MCF 10A (cell line): Measurements from ENCODE around the genes KCTD18 and BZW1.

- PRO-cap = no peak
- RRBS = no CpG with 5 or more reads among the region's 3 CpGs
These were observed 2.3 kb downstream of the MARS2 start for GRCh38 chr2:197707469-197707921.

GRCh38 chr2:197893792-197894233, 89.4 kb downstream of the PLCL1 start:
- PRO-cap = no peak
- RRBS = no CpG with 5 or more reads among the region's 3 CpGs

DNA sequence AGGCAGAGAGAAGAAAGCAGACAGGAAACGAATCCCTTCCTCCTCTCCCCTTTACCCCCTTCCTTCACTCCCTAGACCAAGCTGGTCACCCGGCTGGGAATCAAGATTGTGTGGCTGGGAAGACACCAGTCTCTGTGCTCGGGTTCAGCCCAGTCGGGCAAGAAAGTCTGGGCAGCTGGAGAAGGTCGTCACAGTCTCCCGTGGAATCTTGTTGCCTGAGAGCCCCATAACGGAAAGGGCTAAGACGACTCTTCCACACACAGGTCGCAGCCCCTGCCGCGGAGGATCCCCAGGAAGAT, 12.2 kb upstream of the SATB2 start:
- PRO-cap = no peak
- RRBS = no CpG with 5 or more reads among the region's 11 CpGs

DNA sequence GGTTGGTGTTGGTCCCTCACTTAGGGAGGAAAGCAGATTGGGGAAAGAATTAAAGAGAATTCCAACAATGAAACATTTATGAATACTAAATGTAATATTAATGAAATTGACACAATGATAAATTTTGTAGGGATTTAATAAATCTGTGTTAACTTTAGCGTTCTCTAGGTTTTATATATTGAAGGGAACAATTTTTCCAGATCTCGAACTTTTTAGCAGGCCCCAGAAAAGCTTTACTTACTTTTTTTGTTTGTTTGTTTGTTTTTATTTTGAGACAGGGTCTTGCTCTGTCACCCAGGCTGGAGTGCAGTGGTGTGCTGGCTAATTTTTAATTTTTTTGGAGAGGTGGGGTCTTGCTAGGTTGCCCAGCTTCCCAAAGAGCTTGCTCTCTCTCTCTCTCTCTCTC, 31.4 kb upstream of the SATB2 start:
- PRO-cap = unidirectional peak, plus-strand start at position 189 of the sequence
- RRBS = no CpG with 5 or more reads among the region's 2 CpGs

DNA sequence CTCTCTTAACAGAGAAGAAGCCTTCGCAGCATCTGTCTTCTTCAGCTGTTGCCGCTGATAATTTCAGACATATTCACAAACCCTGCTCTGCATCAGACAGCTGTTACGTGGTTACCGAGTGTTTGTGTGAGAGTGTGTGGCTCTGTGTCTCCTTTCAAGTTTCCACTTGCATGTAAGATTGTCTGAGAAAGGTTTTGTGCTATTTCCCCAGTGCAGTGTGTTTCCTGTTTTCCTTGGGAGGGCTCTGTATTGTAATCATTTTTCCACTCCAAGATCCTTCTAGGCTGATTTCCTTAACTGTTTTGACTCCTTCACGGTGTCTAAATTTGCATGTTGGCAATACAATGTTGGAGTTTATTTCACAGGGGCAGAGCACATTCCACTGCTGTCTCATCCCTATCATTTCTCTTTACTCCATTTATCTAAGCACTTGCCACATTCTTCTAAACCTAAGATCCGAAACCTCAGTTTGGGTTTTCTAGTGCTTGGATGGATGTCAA, 32.9 kb downstream of the MAIP1 start:
- PRO-cap = no peak
- RRBS = no CpG with 5 or more reads among the region's 6 CpGs

DNA sequence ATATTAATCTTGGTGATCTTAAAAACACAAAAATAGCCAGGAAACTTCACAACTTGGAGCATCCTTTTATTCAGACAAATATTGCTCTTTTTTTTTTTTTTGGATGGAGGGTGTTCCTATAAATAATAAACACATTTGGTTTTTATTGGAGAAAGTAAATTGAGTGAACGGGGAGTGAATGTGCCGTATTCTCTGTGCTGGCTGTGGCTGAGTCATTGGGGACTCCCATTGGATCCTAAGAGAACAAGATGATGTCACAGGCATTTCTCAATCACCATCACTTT, 150.1 kb upstream of the SPATS2L start:
- PRO-cap = unidirectional peak, minus-strand start at position 209 of the sequence
- RRBS = no CpG with 5 or more reads among the region's 2 CpGs

DNA sequence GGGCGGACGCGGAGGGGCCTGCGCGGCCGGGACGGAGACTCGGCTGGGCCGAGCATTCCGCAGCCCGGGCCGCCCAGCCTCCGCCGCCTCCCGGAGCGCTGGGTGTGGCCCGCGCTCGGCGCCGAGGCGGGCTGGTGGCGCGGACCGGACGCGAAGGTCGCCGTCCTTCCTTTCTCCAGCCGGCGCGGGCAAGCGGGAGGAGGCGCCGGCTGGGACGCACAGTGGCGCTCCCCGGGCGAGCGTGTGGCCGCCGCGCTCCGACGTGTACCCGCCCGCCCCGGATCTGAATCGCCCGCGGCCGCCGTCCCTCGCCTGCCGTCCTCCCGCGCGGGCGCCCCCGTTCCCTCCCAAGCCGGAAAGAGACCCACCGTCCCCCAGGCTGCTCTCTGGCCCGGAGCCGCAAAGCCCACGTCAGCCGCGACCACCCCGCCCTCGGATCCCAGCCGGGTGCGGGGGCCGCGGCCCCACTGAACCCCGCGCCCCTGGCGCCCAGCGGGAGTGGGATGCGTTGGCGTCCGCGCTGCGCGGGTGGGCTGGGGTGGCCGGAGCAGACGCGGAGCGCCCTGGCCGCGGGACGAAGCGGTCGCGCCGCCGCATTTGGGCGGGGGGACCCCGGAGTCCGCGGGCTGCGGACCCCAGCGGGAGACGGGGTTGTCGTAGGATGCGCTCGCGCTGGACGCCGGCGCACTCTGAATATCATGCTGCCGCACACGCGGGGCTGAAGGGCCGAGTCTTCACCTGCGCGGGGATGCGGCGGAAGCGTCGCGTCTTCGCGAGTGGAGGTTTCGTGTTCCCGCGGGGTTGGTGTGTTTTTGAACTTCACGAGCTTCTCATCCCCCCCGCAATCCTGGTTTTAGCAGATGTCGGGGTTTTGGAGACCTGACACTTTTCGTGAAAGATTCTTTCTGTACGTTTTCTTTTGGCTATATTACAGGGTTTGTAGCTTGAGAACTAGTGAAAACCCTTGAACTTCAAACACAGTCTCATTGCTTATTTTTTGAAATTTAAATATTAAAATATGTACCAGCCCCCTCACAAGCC, 799 bp downstream of the SPATS2L start:
- PRO-cap = bidirectional peak, plus-strand start at position 105 of the sequence, minus-strand start at position 56 of the sequence; bidirectional peak, plus-strand start at position 729 of the sequence, minus-strand start at position 285 of the sequence
- RRBS = under 1% methylated on average over 73 of the region's 130 CpGs

DNA sequence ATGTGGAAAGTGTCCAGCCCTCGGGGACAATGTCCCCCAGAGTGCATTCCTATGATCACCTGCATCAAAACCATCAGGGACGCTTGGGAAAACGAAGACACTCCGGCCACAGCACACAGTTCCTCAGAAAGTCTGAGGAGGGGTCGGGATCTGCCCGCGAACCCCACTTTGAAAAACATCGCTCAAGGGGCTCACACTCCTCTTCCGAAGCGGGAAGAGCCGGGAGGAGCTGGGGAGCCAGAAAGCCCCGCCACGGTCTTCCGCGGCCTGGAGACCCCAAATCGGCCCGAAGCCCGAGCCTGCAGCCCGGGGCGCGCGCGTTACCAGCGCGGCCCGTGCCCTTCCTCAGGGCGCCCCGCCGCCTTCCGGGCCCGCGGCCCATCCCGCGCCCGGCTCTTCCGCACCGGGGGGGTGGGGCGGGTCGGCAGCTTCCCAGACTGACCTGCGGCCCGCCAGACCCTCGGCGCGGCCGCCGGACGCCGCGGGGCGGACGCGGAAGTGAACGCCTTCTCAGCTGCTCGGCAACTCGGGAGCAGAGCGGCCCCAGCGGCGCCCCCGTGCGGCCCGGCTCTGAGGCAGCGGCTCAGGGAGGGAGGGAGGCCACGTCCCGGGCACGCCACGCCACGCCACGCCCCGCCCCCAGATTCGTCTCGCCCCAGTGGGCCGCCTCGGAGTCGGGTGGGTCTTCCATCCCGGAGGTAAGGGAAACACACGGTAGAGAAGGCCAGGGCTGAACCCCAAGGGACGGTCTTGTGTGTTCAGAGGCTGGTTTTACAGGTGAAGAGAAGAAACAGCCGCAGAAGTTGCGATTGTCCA, at the start of gene KCTD18:
Gene KCTD18, minus strand, starts transcription at position 500 of the 816 bp plus-strand sequence.
- PRO-cap = bidirectional peak, plus-strand start at position 64 of the sequence, minus-strand start outside the sequence; bidirectional peak, plus-strand start at position 653 of the sequence, minus-strand start at position 500 of the sequence
- RRBS = under 1% methylated on average over 53 of the region's 79 CpGs

DNA sequence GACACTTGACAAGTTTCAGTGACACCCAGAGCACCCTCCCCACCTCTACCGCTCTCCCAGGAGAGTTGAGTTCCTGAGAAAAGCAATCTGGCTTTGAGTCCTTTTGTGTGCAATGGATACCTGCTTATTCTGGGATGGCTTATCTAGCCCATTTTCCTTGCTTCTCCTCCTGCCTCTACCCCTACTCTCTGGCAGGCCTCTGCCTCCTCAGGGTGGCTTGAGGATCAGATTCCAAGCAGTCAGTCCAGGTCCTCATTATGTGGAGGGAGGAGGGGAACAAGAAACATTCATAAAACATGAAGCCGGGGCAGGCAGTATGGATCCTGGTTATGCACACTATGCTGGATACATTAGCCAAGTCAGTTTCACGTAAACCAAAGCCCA, 64.2 kb upstream of the BZW1 start:
- PRO-cap = no peak
- RRBS = no CpG with 5 or more reads among the region's 3 CpGs

DNA sequence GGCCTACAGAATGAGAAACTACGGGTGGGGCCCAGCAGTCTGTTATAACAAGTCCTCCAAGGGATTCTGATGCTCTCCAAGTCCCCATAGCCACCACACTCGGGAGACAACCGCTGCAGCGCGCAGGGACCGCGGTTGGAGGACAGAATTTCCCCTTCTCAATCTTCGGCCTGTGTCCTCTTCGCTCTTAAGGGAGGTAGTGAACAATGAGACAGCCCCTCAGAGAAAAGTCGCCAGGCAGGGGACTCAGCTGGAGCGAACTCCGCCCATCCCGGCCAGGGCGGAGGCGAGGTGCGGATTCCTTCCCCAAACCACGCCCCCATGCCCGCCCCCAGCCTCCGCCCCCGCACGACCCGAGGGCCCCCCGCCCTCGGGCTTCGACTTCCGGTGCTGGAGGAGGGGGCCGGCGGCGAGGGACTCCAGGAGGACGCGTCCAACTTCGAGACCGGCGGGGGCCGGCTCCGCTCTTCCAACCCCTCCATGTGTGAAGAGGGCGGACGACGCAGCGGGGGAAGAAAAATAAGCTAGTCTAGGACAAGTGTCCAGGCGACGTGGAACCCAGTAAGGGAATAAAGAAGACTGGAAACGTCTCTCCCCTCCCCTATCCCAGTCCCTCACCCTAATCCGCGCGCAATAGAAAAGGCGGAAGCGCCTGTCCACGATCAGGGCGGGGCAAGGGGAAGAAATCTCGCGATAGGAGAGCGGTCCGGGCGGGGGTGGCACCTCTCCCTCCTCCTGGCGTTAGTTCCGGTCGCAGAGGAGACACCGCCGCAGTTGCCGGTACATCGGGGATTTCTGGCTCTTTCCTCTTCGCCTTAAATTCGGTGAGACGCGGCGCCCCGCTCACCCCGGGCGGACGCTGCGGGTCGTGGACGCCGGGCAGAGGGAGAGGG, at the start of gene BZW1:
Gene BZW1, plus strand, starts transcription at position 744 of the 893 bp plus-strand sequence.
- PRO-cap = bidirectional peak, plus-strand start at position 397 of the sequence, minus-strand start at position 201 of the sequence; bidirectional peak, plus-strand start at position 744 of the sequence, minus-strand start at position 635 of the sequence
- RRBS = 4% methylated on average over 12 of the region's 75 CpGs

- PRO-cap = no peak
- RRBS = no CpG with 5 or more reads among the region's 5 CpGs
These were observed 15.5 kb downstream of the BZW1 start for GRCh38 chr2:200826898-200828013.

- PRO-cap = no peak
- RRBS = no CpG with 5 or more reads among the region's 10 CpGs
These were observed 10.7 kb downstream of the CLK1 start for GRCh38 chr2:200853608-200854213.

DNA sequence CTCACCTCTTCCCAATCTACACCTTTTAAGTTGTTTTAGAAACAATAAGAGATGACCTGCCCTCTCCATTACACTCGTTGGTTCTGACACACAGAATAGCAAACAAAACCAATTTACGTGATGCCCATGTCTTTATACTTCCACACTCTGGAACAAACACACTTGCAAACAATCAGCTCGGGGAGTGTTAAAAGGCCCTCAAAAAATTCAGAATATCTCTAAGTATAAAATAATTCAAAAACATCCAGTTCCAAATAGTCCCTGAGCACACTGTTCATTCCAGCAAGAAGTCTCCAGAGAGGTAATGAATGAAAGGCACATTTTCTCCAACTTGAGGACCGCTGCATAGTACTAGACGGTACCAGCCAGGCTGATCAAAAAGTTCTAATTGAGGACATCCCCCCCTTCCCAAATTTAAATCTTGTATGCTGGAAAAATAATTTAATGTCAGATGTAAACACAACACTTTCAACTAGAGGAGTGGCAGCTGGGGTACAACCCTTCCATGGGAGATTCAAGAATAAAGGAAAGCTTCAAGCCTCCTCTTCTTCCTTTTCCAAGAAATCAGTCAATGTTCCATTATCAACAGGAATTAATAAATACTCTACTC, 21.7 kb downstream of the NIF3L1 start:
- PRO-cap = no peak
- RRBS = no CpG with 5 or more reads among the region's 5 CpGs

DNA sequence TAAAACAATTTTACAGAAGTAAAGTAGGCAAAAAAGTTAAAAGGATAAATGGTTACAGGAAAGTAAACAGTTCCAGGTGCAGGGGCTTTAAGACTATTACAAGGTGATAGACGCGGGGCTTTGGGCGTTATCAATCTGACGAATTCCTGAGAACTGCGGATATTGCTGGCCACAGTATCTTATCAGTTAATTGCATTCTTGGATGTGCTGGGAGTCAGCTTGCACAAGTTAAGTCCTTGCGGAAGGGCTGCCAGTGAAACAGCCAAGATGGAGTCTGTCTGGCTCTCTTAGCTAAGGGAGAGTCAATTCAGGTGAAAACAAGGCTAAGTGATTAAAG, 10.2 kb downstream of the CFLAR start:
- PRO-cap = no peak
- RRBS = no CpG with 5 or more reads among the region's 6 CpGs

DNA sequence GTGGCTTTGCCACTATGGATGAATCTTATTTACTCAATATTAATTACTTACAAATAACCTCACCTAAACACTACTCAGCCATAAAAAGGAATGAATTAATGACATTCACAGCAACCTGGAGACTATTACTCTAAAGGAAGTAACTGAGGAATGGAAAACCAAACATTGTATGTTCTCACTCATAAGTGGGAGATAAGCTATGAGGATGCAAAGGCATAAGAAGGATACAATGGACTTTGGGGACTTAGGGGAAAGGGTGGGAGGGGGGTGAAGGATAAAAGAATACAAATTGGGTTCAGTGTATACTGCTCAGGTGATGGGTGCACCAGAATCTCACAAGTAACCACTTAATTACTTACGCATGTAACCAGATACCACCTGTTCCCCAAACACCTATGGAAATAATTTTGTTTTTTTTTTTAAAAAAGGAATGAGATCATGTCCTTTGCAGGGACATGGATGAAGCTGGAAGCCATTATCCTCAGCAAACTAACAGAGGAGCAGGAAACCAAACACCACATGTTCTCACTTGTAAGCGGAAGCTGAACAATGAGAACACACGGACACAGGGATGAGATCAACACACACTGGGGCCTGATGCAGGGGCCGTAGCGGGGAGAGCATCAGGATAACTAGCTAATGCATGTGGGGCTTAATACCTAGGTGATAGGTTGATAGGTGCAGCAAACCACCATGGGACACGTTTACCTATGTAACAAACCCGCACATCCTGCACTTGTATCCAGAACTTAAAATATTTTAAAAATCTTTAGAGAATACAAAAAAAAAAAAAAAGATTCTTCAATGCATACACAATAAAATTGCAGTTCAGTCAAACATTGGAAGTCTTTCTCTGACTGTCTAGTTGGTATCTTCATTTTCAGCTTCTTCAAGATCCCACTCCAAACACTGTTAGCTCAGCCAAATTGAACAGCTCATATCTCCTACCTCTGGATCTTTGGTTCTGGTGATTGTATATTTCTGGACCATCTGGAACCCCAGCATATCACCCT, 11.7 kb upstream of the CASP10 start:
- PRO-cap = no peak
- RRBS = no CpG with 5 or more reads among the region's 7 CpGs

- PRO-cap = no peak
- RRBS = no CpG with 5 or more reads among the region's 8 CpGs
These were observed 2.8 kb downstream of the CASP10 start for GRCh38 chr2:201185625-201186259.

DNA sequence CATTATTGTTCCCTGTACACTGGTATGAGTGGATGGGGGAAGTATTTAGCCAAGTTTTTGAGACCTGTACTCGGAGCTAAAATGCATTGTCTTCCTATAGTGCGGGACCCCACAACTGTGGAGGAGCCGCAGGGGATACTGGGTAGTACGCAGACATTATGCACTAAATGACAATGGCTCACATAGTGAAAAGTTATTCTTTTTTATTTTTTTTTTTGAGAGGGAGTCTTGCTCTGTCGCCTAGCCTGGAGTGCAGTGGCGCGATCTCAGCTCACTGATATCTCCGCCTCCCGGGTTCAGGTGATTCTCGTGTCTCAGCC, 26.1 kb upstream of the CASP8 start:
- PRO-cap = no peak
- RRBS = no CpG with 5 or more reads among the region's 10 CpGs

DNA sequence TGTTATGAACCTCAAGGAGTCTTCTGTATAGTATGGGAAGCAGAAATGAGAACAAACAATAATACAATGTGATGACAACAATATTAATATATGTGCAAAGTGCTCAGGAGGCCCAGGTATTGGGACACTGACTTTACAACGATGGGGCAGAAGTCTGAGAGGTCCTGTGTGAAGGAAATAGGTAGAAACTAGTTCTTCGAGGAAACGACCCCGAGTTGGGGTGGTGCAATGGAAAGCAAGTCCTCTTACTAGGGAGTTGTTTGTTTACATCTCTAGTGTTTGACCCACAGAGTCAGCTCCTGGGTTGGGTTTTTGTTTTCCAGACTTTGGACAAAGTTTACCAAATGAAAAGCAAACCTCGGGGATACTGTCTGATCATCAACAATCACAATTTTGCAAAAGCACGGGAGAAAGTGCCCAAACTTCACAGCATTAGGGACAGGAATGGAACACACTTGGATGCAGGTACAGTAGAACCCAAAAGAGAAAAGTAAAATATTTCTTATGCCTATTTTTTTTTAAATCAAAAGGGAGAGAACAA, 16.2 kb downstream of the CASP8 start:
- PRO-cap = no peak
- RRBS = no CpG with 5 or more reads among the region's 6 CpGs

DNA sequence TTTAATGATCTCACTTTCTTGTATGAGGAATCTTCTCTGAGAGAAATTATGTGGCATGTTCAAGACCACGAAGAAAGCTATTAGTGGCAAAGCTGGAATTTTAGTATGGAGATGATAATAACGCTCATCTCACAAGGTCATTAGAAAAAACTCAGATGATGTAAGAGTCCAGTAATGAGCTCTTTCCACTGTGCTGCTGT, 46.0 kb upstream of the FLACC1 start:
- PRO-cap = no peak
- RRBS = no CpG with 5 or more reads among the region's 2 CpGs

DNA sequence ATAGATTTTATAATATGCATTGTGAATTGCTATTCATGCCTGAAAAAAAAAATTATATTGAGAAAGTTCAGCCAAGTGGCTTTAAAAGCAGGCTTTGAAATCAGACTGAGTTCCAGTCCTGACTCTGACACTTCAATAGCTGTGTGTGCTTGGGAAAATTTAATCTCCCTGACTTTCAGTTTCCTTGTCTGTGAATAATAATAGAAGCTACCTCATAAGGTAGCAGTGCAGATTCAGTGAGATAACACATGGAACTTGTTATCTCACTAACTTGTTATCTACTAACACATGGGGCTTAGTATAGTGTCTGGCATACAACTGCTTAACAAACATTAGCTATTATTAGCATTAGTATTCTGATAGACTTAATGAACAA, 15.0 kb downstream of the ALS2 start:
- PRO-cap = no peak